ENCODE measurements around the genes CLRN1 and GPR171.

- RRBS, result no CpG with 5 or more reads among the region's 13 CpGs
Observed at GRCh38 chr3:150972354-150972804, at the start of gene CLRN1. Gene CLRN1 (minus strand): TSS chr3:150972727.

- RRBS, result no CpG with 5 or more reads among the region's 3 CpGs
Observed at GRCh38 chr3:151203049-151203540, at the start of gene GPR171. Gene GPR171 (minus strand): TSS chr3:151203216.

GRCh38 chr3:151340535-151340943 is 11.2 kb upstream of the P2RY13 start:
- RRBS, result no CpG with 5 or more reads among the region's 1 CpG

- RRBS, result 100% methylated on average over 1 of the region's 11 CpGs
Observed at GRCh38 chr3:151387429-151388084, 3.0 kb upstream of the P2RY12 start.

DNA sequence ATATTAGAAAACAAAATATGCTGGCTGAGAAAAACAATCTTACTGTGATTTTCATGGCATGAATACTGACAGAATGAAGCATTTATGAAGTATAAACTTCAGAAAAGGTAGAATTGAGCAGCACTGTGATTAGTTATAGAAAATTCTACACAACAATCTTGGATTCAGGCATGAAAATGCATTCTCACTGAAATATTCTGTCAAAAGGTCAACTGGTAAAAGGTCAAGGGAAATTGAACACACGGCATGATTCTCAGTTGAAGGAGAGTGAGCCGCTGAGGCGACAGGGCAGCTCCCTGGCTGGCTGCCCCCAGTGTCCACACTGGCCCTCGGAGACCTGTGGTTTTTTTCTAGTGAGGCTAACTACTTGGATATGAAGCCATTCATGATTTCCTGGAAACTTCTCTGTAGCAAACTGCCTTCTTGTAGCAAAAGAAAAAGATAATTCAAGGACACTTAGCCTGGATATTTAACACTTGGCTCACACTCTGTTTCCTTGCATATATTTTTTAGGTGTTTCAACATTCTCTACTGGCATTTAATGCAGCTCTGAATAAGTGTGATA is 37.2 kb downstream of the AADACL2 start:
- RRBS, result no CpG with 5 or more reads among the region's 4 CpGs

GRCh38 chr3:152193562-152194405 is 74.9 kb upstream of the MBNL1 start:
- RRBS, result no CpG with 5 or more reads among the region's 25 CpGs

- RRBS, result no CpG with 5 or more reads among the region's 1 CpG
Observed at GRCh38 chr3:152236791-152237191, 31.9 kb upstream of the MBNL1 start.

- RRBS, result no CpG with 5 or more reads among the region's 1 CpG
Observed at GRCh38 chr3:152240972-152241628, 27.6 kb upstream of the MBNL1 start.

- RRBS, result no CpG with 5 or more reads among the region's 5 CpGs
Observed at GRCh38 chr3:152271357-152272286, 2.9 kb downstream of the MBNL1 start.

DNA sequence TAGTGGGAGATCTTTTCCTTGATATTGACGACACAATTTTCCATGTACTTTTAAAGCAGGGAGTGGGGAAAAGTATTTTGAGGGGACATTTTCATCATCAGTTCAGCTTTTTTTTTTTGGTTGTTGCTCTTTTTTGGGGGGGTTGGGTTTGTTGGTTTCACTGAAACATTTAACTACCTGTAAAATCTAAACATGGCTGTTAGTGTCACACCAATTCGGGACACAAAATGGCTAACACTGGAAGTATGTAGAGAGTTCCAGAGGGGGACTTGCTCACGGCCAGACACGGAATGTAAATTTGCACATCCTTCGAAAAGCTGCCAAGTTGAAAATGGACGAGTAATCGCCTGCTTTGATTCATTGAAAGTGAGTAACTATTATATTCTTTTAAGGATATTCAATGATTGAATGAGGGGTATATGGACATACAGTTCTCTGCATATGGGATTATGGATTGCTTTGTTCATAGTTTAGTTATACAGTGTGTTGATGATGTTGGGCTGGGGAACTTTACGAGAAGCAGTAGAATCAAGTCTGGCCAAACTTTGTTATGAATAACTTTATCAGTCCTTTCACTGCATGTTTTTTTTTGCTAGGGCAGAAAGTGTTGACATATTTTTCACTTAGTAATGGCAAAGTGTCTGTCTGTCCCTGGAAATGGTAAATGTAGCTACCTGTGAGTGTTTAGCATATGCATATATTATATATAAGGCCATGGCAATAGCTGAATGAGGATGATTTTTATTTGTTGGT is 31.4 kb downstream of the MBNL1 start:
- RRBS, result no CpG with 5 or more reads among the region's 8 CpGs

GRCh38 chr3:152301311-152301766 is 32.6 kb downstream of the MBNL1 start:
- RRBS, result no CpG with 5 or more reads among the region's 2 CpGs

GRCh38 chr3:152301770-152302329 is 33.1 kb downstream of the MBNL1 start:
- RRBS, result no CpG with 5 or more reads among the region's 2 CpGs

GRCh38 chr3:152304169-152304787 is 35.5 kb downstream of the MBNL1 start:
- RRBS, result no CpG with 5 or more reads among the region's 1 CpG

DNA sequence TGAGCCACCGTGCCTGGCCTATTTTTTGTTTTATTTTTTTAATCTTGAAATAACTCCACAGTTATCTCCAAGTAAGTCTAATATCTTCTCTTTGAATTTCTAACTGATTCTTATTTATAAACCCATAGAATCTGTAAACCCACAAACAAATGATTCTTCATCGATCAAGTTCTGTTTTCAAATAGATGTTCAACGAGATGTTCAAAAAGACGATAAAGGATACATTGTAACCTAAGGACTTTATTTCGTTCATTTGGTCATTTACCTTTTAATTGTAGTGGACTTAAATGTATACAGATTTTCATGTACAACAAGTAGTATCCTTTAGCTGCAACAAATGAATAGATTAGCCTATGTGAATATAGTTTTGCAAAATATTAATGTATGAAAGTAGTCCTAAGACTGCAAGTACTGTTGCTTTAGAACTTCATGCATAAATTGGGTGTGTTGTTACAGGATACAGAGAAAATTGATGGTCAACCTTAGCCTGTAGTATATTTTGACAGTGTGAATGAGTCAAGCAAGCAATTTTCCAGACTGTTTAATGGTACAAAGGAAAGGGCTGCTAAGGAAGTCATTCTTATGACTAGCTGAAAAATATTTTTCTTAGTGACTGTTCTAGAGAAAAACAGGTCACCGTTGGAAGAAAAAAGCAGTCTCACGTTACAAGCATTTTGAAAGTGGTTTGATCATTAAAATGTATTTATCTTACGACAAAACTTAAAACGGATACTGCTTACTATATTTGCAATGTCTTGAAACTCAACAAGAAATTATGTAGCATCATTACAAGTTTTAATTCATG is 49.1 kb downstream of the MBNL1 start:
- RRBS, result no CpG with 5 or more reads among the region's 9 CpGs

DNA sequence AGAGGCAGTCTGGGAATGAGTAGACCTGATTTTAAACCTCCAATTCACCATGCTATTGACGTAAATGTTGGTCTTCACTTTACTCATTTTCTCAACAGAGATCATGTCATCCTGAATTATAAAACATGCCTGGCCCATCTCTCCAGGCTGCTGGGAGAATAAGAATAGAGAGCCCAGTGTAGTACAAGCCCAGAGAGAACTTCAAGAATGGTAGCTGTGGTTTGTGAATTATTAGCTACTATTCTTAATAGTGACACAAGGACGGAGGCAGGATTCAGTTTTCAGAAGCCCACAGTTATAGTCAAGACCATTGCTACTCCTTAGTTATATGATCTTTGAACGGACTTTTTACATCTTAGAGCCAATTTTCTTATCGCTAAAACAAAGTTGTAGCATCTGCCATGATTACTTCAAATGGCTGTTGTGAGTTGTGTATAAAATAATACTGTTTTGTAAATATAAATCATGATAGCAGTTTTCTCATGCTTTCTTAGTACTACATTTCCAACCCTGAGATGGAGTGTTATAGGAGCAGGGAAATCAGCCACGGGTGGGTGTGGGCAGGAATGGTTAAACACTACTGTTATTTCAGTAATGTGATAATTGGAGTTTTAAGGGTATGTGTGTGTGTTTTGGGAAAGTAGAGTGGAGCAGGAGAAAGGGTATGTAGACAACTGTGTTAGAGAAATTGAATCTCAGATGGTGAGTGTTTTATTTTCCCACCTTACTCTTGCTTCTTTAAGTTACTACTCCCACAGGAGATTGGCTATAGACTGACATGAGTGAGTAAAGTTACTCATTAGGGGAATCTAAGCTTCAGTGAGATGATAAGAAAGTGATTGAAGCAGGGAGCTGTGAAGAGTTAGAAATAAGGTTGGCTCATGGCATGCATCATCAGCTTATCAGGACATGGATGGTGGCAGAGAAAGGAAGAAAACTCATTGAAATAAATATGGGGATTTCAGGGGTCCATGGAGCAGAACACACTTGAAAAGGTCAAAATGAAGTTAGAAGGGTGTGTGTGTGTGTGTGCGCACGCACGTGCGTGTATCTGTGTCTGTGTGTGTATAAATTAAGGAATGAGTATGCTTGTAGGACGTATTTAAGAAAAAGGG is 88.6 kb downstream of the MBNL1 start:
- RRBS, result no CpG with 5 or more reads among the region's 10 CpGs

GRCh38 chr3:153163986-153164176 is 1.9 kb downstream of the RAP2B start:
- RRBS, result no CpG with 5 or more reads among the region's 1 CpG

DNA sequence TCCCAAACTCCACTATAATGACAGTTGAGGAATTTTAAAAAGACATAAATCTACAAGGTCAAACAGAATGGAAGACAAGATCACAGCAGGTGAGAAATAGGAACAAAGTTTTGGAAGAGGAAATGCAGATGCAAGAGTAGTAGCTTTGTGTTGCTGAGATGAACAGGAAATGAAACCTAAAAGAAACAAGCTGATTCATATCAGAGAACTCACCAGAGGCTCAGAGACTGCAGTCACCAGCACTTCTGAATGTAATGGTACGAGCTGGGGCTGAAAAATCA is 459.9 kb downstream of the RAP2B start:
- RRBS, result no CpG with 5 or more reads among the region's 1 CpG

GRCh38 chr3:153734572-153735721 is 386.2 kb upstream of the ARHGEF26 start:
- RRBS, result no CpG with 5 or more reads among the region's 1 CpG

DNA sequence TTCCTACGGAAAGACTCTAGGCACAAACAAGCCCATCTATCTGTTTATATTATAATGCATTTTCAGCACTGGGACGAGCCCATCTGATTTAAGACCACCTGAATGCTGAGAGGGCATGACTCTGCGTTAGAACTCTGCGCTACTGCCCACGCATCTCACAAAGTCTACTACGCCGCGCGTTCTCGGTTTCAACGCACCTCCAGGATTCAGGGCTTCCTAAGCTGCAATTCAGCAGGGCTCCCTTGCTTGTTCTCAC is 387 bp upstream of the ARHGEF26 start:
- RRBS, result no CpG with 5 or more reads among the region's 11 CpGs

DNA sequence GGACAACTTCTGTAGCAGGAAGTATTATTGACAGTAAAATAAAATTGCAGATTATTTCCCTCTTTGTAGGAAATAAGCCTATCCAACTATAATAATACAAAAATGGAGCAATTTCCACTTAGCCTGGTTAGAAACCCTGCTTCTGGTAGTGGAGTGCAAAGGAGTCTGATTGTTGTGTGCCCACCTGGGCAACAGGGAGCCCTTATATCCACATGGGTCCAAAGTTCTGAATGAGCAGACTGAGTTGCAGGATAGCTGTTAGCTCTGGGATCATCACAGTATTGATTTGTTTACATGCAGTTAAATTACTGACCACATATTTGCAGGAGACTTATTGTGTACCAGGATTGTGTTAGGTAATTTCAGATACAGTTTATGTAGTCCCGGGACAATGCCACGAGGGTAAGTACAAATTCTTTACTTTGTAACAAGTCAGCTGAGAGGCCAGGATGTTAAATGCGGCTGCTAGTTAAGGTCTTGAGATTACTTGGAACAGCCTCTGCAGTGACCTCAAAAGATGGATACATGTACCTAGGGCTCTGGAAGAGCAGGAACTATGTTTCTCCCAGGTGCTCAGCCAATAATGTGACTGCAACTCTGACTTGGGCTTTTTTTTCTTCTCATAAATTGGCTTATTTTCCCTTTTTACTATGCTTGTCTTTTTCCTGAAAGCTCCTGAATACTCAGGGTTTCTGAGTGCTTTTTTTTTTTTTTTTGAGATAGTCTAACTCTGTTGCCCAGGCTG is 18.9 kb downstream of the ARHGEF26 start:
- RRBS, result no CpG with 5 or more reads among the region's 3 CpGs

Data from NB4 (cell line).